Colon Carcinoma Metastatic in the Lung (tissue), 2 donors: ENCODE results near the genes FKRP and ARHGAP35.

GRCh38 chr19:46717929-46719127, 1.4 kb upstream of the PRKD2 start:
- PRO-cap, 2 experiments, result no peak in any of the 2 experiments

GRCh38 chr19:46744958-46746168, at the start of gene FKRP:
TSS of gene FKRP (plus strand) at chr19:46746057.
- PRO-cap, 2 experiments, result peak in 2 of 2 experiments; most common plus-strand start chr19:46746066 (in 2); most common minus-strand start chr19:46745261 (in 1)

- PRO-cap, 2 experiments, result no peak in any of the 2 experiments
Observed at GRCh38 chr19:46849155-46849656, 1.4 kb downstream of the AP2S1 start.

DNA sequence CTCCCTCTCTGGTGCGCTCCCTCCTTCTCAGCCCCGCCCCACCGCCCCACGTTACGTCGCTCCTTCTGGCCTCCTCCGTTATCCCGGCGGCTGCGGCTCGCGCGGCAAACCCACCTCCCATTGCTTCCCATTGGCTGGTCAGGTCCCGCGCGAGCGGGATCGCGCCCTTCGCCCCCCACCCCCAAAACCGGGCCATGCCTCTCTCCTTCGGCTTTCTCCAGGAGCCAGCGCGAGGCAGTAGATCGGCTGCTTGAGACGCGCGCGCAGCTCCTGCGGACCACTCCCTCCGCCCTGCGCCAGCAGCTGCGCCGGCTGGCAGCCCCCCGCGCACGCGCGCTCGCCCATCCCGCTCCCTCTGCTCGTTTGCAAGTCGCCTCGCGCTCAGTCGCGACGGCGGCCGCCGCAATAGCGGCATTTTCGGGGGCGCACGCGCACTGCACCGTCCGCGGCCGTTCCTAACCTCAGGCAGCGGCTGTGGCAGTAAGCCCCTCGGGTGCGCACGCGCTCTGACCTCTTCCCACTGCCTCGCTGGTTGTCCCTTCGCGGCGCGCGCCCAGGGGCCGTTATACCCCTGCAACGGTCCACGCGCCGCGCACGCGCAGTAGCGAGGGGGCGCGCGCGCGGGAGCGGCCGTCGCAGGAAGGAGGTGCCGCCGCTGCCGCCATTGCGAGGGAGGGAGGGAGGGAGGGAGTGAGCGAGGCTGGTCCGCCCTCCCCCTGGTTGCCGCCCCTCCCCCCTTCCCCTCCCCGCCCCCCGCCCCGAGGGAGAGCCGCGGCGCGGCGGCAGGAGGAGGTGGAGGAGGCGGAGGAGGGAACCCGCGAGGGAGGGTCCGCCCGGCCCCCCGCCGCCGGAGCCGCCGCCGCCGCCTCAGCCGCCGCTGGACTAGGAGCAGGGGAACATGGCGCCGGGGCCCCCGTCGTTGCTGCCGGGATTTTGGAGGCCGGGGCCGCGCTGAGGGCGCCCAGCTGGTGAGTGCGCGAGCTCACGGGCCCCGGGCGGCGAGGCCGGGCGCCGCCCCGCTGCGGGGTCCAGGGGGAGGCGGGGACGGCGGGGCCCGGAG, at the start of gene ARHGAP35:
ARHGAP35 (plus strand) TSS at position 756 of the 1,060 bp plus-strand sequence.
- PRO-cap, 2 experiments, result peak in 2 of 2 experiments; most common plus-strand start position 765 of the sequence (in 2); most common minus-strand start position 530 of the sequence (in 1)

GRCh38 chr19:46861302-46861569, 439 bp downstream of the ARHGAP35 start:
- PRO-cap, 2 experiments, result no peak in any of the 2 experiments

DNA sequence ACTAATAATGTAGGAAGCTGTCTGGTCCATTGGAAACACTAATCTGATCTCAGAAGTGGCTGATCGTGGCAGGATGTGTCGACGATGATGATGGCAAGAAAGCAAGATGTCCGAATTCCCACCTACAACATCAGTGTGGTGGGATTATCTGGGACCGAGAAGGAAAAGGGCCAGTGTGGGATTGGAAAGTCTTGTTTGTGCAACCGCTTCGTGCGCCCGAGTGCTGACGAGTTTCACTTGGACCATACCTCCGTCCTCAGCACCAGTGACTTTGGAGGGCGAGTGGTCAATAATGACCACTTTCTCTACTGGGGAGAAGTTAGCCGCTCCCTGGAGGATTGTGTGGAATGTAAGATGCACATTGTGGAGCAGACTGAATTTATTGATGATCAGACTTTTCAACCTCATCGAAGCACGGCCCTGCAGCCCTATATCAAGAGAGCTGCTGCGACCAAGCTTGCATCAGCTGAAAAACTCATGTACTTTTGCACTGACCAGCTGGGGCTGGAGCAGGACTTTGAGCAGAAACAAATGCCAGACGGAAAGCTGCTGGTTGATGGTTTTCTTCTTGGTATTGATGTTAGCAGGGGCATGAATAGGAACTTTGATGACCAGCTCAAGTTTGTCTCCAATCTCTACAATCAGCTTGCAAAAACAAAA, 57.9 kb downstream of the ARHGAP35 start:
- PRO-cap, 2 experiments, result no peak in any of the 2 experiments

GRCh38 chr19:46943687-46943964, 76.0 kb upstream of the NPAS1 start:
- PRO-cap, 2 experiments, result no peak in any of the 2 experiments

GRCh38 chr19:47107221-47108400, 6.0 kb downstream of the ZC3H4 start:
- PRO-cap, 2 experiments, result peak in 1 of 2 experiments; most common plus-strand start chr19:47107872 (in 1); most common minus-strand start chr19:47107718 (in 1)

DNA sequence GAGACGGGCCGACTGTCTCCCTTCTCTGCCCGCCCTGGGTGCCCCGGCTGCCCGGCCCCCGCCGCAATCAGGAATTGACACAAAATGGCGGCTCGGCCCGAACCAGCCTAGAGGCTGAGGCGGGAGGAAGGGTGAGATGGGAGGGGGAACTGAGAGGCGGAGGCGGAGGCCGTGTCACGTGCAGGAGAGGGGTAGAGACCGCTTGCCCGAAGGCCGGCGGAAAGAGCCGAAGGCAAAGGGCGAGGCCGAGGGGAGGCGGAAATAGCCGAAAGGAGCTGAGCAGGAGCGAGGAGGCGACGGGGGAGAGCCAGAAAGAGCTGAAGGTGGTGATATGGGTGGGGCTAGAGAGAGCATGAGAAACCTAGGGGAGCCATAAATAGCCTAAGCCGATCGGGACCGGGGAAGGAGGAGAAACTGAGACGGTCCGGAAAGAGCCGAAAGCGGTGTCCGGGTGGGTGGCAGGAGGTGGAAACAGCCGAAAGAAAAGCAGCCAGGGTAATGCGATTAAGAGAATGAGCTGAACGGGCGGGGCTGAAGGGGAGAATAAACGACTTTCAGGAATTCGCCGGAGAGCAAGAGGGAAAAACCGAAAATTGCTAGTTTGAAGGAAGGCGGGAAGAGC, 434 bp downstream of the ZC3H4 start:
- PRO-cap, 2 experiments, result peak in 2 of 2 experiments; most common plus-strand start position 288 of the sequence (in 1); most common minus-strand start position 76 of the sequence (in 2)

GRCh38 chr19:47226425-47227349, 4.3 kb downstream of the BBC3 start:
- PRO-cap, 2 experiments, result peak in 2 of 2 experiments; most common plus-strand start chr19:47227268 (in 2); most common minus-strand start chr19:47227164 (in 1)

GRCh38 chr19:47273445-47274280, 1.0 kb upstream of the INAFM1 start:
- PRO-cap, 2 experiments, result peak in 2 of 2 experiments; most common plus-strand start chr19:47273712 (in 2); most common minus-strand start chr19:47273534 (in 2)

DNA sequence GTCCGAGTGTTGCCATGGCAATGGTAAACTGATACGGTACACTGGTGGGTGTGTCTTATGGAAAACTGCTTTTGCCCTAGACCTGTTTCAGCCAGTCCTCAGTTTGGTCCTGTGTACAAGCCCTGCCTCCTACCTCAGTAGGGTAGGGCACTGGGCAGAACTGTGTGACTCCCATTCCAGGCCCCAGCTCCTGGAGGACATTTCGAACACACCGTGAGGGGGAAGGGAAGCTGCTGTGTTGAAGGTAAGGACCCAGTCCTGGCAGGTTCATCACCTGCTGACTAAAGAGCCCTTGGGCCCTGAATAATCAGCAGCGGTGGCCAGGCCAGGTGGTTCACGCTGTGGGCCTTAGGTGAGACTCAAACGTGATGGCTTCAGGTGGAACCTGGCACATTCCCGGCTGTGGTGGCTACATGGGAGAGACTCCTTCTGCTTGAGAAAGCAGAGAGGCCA, 15.2 kb downstream of the INAFM1 start:
- PRO-cap, 2 experiments, result peak in 1 of 2 experiments; most common plus-strand start position 137 of the sequence (in 1)

- PRO-cap, 2 experiments, result no peak in any of the 2 experiments
Observed at GRCh38 chr19:47316698-47317235, 7.1 kb downstream of the C5AR1 start.

GRCh38 chr19:47317236-47317723, 7.6 kb downstream of the C5AR1 start:
- PRO-cap, 2 experiments, result no peak in any of the 2 experiments

GRCh38 chr19:47369805-47370589, 20.9 kb downstream of the DHX34 start:
- PRO-cap, 2 experiments, result no peak in any of the 2 experiments

DNA sequence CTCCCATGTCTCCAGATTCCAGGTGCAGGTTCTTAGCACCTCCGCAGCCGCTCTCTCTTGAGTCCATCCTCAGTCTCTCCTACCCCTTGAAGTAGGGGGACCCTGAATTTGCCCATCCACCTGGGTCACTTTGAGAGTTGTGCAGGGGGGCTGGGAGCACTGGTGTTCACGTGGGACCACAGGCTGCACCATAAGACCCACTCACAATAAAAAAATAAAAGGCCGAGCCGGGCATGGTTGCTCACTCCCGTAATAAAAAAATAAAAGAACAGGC, 33.2 kb downstream of the DHX34 start:
- PRO-cap, 2 experiments, result no peak in any of the 2 experiments

DNA sequence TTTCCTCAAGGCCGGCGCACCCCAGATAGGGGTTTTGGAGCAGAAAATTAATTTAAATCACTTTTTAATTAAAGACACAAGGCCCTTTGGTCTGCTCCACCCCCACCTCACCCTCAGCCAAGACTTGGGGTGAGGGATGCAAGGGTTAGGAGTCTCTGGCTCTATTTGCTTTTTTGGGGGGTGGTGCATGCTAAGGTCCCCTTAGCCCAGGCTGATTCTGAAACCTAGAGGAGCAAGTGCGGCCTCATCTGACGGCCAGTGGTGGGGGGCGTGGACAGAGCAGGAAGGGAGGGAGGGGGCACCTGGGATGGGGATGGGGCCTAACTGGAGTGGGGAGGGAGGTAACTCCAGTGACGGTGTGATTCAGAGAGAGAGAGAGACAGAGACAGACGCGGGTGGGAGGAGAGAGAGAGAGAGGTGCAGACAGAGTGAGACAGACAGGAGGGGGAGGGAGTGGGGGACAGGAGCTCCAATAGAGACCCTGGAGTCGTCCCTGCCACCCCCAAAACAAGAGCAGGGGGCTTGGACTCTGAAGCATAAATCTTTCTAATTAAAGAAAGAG, 911 bp upstream of the MEIS3 start:
- PRO-cap, 2 experiments, result no peak in any of the 2 experiments

- PRO-cap, 2 experiments, result no peak in any of the 2 experiments
Observed at GRCh38 chr19:47427770-47428828, 8.8 kb upstream of the MEIS3 start.

DNA sequence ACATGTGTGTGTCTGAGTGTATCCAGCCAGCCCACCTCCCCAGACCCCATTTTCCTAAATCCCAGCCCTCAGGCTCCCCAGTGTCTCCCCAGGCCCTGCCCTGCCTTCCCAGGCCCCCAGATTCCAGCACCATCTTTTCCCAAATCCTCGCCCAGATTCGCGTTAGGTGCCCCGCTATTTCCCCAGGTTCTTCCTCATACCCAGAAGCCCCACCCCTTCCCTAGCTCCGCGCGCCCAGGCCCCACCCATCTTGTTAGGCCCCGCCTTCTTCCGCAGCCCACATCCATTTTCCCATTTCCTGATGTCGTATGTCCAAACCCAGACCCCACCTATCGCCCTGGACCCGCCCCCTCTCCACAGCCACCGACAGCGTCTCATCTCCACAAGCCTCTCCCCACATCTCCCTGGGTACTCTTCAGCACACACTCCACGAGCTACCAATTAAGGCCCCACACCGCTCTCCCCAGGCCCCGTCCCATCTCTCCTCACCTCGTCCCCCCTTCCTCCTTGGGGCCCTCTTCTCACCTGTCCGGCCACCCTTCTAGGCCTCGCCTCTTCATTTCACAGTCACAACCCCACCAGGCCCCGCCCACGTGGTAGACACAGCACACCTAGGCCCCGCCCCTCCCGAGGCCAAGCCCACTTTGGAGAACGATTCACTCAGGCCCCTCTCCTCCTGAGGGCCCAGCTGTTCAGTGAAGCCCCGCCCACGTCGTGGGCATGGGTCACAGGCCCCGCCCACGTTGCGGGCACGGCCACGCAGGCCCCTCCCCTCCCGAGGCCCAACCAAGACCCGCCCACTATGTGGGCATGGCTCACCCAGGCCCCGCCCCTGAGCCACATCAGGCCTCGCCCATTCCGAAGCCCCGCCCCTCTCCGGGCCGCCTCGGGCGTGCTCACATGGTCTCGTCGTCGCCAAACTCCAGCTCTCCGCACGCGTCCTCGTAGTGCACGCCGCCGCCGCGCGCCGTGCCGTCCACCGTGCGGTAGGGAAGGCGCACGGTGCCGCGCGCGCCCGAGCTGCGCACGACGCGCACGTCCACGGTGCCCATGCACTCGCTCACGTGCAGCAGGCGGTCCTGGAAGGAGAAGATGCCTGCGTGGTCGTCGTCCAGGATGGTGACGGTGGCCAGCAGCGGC, 24.4 kb downstream of the SLC8A2 start:
- PRO-cap, 2 experiments, result peak in 1 of 2 experiments; most common plus-strand start position 342 of the sequence (in 1); most common minus-strand start position 191 of the sequence (in 1)

DNA sequence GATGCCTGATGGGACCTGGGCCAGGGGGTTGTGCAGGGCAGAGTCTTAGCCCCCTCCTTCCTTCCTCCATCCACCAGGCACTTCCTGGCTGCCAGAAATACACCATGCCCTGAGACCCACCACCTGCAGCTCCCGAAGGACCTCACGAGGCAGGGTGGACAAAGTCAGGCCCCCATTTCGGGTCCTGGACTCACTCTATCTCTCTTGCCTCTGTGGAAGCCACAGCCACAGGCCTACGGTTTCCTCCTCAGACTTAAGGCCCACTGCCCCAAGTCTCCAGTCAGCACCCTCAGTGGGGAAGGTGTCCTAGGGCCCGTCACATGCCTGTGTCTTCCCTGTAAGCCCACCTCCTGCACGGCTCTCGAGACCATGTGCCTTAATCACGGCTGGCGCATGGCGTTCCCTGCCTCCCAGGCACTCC, 7.5 kb downstream of the NAPA start:
- PRO-cap, 2 experiments, result no peak in any of the 2 experiments